Gastrocnemius medialis (tissue), 3 donors: Measurements from ENCODE around the genes STAT5A and CAVIN1.

DNA sequence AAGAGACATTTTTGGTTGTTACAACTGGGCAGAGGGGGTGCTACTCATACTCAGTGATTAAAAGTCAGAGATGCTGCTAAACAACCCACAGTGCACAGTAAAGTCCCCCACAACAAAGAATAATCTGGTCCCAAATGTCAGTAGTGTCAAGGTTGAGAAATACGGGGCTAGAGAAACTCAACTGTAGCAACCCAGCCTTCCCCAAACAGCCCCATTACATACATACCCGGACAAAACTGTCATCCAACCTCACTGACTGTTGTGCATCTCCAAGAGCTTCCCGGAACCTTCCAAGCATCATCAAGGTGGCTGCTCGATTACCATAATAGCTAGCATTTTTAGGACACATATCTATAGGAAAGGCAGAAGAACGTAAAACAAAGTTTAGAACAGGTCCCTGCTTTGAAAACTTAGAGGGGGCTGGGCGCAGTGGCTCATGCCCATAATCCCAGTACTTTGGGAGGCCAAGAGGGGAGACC is 20.3 kb downstream of the DNAJC7 start:
- PRO-cap: no peak
- RAMPAGE, long total RNA, 3 experiments: no peak in any of the 3 experiments

DNA sequence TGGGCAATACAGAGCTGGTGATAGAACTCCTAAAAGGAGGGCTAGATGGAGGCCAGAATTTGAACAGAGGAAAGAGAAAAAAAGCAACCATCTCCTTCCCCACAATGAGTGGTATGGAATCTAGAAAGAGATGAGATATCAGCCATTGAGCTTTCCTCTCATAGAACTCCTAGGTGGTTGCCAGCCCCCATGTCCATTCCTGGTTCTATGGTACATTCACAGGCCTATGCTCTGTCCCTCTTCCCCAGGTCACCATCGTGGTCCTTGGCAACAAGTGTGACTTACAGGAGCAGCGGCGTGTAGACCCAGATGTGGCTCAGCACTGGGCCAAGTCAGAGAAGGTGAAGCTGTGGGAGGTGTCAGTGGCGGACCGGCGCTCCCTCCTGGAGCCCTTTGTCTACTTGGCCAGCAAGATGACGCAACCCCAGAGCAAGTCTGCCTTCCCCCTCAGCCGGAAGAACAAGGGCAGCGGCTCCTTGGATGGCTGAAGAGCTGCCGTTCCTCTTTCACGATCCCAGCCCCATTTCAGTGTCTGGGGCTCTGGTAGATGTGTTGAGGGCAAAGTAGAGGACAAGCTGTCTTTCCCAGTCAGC is 3.6 kb downstream of the NKIRAS2 start:
- PRO-cap: unidirectional peak, plus-strand start at position 468 of the sequence
- RAMPAGE, long total RNA, 3 experiments: no peak in any of the 3 experiments

DNA sequence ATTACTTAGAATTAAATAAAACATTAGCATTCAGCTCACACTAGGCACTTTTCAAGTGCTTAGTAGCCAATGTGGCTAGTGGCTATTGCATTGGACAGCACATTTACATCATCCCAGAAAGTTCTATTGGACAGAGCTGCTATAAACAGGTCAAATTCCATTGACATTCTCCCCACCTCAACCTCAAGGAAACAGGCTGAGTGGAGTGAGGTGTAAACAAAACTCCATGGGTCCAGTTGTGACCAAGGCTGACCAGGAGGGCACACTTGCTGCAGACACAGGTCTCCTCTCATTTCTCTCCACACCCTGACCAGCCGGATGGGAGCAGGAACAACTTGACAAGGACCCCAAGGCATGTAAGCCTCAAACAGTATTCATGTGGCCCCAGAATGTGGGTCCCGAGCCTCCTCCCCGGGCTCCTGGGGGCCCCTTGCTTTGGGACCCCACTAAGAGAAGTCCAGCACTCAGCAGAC is 522 bp downstream of the C17orf113 start:
- PRO-cap: no peak
- RAMPAGE, long total RNA, 3 experiments: no peak in any of the 3 experiments

GRCh38 chr17:42065063-42065502 is 14.7 kb upstream of the C17orf113 start:
- PRO-cap: no peak
- RAMPAGE, long total RNA, 3 experiments: no peak in any of the 3 experiments

DNA sequence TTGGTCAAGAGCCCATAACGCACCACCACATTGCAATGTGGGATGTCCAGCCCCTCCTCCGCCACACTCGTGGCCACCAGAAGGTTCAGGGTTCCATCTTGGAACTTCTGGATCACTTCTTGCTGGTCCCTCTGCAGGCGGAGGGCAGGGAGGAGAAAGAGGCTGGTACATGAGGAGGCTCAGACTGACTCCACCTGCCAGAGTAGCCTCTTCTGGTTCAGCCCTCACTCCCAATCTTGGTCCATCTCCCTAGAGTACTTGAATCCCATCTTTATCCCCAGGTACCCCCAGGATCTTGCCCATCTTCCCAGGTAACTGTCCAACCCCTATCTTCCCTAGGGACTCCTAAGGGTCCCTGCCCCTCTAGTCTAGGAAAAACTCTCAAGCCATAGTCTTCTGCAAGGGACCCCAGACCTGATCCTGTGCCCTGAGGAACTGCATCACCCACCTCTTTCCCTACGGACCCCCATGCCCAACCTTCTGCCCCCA is 6.8 kb upstream of the ZNF385C start:
- PRO-cap: no peak
- RAMPAGE, long total RNA, 3 experiments: no peak in any of the 3 experiments

GRCh38 chr17:42107582-42108316 is 4.8 kb downstream of the DHX58 start:
- PRO-cap: no peak
- RAMPAGE, long total RNA, 3 experiments: no peak in any of the 3 experiments

DNA sequence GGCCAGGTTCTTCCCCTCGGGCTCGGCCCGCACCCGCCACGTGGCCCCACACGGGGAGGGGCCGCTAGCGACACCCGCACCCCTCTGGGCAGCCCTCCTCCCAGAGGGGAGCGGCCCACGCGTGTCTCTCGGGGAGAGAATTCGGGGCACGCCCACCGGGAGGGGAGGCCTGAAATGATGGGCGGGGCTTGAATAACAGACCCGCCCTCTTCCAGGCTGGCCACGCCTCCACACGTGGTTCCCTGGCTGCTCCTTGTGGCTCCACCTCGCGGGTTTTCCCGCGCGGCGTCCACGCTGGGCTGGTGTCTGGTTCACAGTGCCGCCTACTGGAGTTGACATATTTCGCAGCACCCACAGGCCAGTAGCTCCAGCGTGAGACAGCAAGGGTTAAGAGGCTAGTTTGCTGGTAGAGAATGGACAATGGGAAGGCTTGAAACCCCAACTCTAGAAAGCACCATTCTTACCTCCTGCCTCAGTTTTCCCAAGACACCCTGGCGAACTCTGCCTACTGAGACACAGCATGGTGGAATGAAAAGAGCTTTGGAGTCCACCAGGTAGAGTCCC is 300 bp upstream of the KCNH4 start:
- PRO-cap: no peak
- RAMPAGE, long total RNA, 3 experiments: no peak in any of the 3 experiments

DNA sequence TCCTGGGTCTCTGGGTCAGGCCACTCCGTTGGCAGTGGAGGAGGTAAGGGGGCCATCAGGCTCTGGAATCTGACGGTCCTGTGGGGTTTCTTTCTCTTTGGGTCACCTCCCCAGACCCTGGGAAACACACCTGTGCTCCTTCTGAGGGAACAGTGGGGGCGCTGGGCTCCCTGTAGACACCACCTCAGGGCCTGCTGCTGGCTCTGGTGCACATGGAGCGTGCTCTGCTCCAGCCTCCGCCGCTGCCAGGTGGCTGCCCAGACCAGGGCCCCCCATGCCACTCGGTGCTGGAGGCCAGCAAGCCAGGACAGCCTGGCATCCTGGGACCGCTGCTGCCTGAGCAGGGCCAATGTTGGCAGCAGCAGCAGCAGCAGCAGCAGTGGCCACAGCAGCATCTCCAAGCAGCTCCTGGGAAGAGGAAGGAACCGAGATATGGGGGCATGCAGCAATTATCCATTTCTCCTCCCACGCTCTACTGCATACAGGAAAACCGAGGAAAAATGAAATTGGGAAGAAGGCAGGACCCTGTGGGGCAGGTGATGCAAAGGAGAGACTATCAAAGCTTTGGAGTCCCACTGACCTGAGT is 1.0 kb downstream of the GHDC start:
- PRO-cap: no peak
- RAMPAGE, long total RNA, 3 experiments: no peak in any of the 3 experiments

DNA sequence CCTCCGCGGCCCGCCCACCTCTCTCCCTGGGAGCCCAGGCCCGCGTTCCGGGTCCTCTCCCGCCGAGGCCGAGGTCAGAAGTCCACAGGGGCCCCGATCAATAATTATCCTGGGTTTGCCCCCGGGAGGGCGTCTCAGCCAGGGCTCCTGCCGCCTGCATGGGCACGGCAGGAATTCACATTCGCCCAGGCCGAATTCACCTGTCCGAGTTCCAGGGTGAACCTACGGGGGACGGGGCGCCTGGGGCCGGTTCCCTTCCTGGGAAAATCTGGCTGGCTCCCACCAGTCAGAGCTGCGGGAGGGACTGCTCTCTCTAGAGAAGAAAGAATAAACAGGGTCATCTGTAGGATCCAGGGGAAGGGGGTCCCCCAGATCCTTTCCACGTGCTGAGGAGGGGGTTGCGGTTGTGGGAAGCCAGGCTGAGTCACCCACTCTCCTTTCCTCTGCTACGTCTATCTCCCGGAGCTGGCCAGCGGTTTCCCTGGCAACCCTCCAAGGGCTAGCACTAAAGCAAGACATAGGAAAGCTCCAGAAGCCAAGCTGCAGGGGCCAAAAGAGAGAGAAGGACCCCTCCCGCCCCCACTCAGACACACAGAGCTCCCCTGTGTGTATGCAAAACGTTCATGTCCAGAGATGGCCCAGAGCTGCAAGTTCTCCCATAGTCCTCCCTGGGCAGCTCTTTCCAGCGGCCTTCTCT is 727 bp upstream of the STAT5B start:
- PRO-cap: unidirectional peak, minus-strand start at position 426 of the sequence
- RAMPAGE, long total RNA, 3 experiments: no peak in any of the 3 experiments

DNA sequence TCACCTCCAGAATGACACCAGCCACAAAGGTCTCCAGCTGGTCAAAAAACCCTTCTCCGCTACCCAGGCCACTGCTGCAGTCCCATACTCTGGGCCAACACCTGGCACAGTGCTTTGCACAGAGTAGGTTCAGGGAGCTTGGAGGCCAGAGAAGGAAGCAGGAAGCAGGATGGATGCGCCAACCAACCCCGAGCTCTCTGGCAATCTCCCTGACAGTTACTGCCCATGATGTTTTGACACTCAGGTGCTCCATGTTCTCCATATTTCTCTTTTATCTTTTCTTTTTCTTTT is 1.2 kb upstream of the STAT5B start:
- PRO-cap: unidirectional peak, minus-strand start at position 111 of the sequence
- RAMPAGE, long total RNA, 3 experiments: no peak in any of the 3 experiments

- PRO-cap: bidirectional peak, plus-strand start at chr17:42288498, minus-strand start at chr17:42288370
- RAMPAGE, long total RNA, 3 experiments: no peak in any of the 3 experiments
These were observed at the start of gene STAT5A for GRCh38 chr17:42287831-42288613. STAT5A (plus strand) TSS chr17:42288498.

- PRO-cap: no peak
- RAMPAGE, long total RNA, 3 experiments: no peak in any of the 3 experiments
These were observed 7.1 kb downstream of the STAT5A start for GRCh38 chr17:42295377-42295833.

DNA sequence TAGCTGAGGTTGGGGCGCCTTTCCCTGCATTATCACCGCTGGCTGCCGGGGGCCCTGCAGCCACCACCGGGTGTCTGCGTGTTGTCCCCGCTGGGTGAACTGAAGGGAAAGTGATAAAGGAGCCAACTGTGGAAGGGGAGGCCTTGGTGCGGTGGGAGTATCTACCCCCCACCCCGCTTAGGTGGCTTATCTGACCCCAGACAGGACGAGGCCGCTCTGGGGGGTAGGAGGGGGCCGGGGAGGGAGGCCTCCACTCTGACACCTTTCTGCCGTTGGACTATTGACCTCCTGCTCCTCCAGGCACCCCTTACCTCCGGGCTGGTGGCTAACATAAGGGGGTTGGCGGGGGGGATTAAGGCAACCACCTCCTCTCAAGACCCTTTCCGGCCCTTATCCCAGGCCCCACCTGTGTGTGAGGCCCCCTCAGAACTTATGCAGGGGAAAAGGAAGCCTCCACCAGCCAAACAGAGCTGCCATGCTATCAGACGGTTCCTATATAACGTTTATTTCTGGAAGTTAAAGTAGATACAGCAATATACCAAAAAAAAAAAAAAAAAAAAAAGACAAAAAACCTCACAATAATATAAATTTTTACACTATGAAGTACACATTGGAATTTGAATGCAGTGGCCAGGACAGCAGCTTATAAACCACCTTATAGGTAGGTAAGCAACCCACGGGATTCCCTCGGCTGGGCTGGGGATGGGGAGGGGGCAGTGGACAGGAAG is 24.7 kb downstream of the STAT5A start:
- PRO-cap: no peak
- RAMPAGE, long total RNA, 3 experiments: no peak in any of the 3 experiments

DNA sequence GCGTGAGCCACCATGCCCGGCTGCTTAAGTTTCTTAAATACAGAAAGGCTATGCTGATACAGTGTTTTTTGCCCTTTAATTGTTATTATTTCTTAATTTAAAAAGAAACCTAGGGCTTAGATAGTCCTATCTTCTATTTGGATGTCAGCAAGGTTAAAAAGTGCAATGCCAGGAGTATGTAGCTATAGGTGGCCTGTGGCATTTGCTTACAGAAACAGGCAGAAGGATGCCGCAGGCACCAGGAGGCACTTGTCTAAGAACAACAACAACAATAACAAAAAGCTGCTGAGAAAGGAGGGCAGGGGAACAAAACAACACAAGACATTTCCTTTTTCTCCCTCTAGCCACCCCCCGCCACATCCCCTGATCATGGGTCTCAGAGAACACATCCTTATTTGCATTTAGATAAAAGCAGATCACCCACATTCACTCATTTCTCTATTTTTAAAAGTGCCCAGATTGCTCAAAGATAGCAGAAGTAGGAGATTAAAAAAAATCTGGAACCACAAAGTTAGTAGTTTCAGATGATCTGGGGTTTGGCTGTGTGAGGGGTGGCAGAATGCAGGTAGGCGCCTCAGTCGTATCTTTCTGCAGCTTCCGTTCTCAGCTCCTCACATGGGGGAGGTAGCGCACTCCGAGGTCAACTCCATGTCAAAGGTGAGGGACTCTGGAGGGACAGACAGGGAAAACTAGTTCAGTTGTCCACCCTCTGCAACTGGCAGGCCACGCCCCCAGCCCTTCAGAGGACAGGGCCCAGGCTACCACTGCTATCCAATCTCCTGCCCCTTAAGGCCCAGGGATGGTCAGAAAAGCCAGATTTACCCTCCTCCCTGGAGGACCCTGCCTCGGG is 27.1 kb downstream of the STAT5A start:
- PRO-cap: no peak
- RAMPAGE, long total RNA, 3 experiments: no peak in any of the 3 experiments

- PRO-cap: no peak
- RAMPAGE, long total RNA, 3 experiments: no peak in any of the 3 experiments
These were observed 36.7 kb downstream of the STAT5A start for GRCh38 chr17:42324881-42325572.

DNA sequence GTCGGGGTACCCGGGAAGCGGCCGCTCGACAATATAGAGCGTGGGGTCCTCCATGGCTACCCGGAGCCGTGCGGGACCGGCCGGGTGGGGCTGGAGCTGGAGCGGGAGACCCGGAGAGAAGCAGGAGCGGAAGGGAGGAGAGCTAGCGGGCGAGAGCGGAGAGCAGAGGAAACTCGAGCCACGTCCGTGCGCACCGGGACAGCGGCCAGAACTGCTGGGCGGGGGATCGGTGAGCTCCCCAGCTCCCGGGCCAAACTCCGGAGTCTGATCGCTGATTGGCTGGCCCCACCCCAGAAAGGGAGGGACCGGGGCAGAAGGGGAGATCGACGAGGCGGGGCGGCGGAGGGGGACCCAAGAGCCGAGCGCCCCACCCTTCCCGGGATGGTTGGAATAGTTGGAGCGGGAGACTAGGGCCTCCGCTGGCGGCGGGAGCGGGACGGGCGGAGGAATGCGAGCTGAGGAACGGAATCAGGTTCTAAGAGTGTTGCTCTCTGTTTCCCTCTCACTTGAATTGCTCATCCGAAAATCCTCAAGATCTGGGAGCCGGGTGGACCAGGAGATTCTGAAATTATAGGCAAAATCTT is at the start of gene CAVIN1:
Gene CAVIN1 (minus strand): TSS at position 213 of the 584 bp plus-strand sequence.
- PRO-cap: bidirectional peak, plus-strand start at position 321 of the sequence, minus-strand start at position 213 of the sequence
- RAMPAGE, long total RNA, 3 experiments: start-site peak on the minus strand in 3 of 3 experiments, centred at positions 144 to 150 of the sequence, 330 to 680 reads per replicate

DNA sequence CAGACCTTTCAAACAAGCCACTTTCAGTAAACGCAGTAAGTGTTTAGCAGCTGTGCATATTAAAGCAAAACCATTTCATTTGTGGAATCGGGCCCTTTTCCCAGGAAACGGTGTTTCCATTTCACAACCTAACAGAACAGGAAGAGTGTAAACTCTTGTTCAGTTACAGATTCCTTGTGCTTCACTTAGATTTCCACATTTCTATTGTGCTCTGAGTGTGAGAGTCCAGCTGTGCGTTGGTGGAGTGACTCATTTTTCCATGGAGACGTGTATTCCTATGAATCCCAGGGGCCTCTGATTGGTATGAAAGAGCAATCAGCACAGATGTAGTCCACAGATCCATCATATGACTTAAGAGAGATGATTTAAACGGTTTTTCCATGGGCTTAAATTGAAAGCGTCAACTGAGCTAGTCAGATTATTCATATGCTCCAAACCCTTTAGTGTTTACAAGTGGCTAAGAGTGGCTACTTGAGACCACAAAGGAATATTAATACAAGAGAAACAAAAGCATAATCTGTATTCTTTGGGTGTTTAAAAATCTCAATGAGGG is 13.4 kb upstream of the CAVIN1 start:
- PRO-cap: no peak
- RAMPAGE, long total RNA, 3 experiments: no peak in any of the 3 experiments

DNA sequence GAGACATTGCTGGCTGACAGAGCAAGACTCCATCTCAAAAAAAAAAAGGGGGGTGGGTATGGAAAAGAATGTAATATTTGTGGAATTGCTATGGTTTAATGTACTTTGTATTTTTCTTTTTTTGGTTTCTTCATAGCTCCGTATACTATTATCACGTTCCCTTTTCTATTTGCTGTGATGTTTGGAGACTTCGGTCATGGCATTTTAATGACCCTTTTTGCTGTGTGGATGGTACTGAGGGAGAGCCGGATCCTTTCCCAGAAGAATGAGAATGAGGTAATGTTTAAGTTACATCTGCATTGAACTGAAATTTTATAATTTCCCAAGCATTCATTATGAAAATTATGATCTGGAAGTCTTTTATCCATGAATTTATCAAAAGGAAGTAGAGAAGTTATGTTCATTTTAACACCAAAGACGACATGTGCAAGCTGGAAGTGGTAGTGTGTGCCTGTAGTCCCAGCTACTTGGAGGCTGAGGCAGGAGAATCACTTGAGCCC is 35.6 kb downstream of the ATP6V0A1 start:
- PRO-cap: no peak
- RAMPAGE, long total RNA, 3 experiments: no peak in any of the 3 experiments

- PRO-cap: no peak
- RAMPAGE, long total RNA, 3 experiments: no peak in any of the 3 experiments
These were observed 26.8 kb upstream of the NAGLU start for GRCh38 chr17:42508952-42509906.

GRCh38 chr17:42518092-42518788 is 17.8 kb upstream of the NAGLU start:
- PRO-cap: no peak
- RAMPAGE, long total RNA, 3 experiments: no peak in any of the 3 experiments